Cardiac fibroblast (primary cell): Measurements from ENCODE around the genes C12orf56 and LLPH.

- RRBS: no CpG with 5 or more reads among the region's 6 CpGs
Observed at GRCh38 chr12:64181250-64182364, 40.5 kb downstream of the KICS2 start.

DNA sequence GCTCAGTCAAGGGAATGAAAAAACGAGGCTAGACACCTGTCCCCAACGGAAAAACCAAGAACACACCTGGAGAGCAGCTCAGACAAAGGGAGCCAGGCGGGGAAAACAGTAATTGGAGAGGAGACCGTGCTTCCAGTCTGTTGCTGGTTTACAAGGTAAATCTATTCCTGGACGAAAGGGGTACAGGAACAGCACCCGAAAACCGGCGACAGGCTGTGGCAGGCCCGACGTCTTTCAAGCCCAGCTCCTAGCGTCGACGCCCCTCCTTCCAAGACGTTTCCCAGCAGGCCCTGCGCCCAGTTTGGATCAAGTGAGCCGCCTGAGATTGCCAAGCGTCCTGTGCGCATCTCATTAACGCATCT is 1.5 kb downstream of the C12orf56 start:
- RRBS: no CpG with 5 or more reads among the region's 19 CpGs

GRCh38 chr12:64390209-64391203 is at the start of gene C12orf56:
Gene C12orf56 (minus strand): TSS chr12:64390758.
- RRBS: 3% methylated on average over 31 of the region's 78 CpGs

DNA sequence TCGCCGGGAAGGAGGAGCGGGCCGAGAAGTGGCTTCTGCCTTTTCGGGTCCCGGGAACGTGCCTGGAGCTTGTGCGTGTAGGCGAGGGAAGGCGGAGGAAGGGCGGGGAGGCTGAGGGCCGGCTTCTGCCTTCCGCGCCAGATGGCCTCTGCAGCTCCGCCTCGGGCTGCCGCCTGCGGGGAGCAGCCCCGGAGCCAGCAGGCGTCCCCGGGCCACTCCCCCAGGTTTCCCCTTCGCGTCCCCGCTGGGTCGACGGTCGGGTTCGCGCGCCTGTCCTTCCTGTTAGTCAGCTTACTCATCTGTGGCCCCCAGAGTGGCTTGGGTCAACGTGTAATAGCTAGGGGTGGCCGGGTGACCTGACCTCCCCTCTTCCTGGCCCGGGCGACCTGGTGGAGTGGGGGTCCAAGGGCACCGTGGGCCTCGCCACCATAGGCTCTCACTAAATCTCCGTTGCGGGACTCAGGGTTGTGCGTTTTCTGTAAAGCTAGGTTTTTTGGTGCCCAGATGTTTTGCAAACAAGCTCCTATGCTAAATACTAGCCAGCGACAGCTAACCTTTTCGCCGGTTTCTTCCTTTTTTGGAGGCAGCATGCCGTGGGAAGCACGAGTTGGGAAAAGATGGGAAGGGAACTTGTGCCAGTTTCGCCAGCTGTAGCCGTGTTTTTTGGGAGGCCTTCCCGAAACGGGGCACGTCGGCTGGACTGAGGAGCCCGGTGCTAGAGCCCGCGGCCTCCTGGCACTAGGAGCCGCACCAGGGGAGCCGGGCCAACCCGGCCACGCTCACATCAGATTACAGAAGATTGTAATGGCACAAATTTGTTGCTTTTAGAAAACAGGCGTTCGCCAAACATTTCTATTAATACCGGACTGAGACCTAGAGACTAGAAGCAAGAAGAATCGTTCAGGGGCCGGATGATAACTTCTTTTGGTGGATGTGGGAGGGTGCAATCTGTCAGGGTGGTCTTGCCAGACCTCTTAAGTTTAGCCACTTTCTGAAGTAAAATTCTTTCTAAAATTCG is 865 bp downstream of the RASSF3 start:
- RRBS: 2% methylated on average over 27 of the region's 63 CpGs

DNA sequence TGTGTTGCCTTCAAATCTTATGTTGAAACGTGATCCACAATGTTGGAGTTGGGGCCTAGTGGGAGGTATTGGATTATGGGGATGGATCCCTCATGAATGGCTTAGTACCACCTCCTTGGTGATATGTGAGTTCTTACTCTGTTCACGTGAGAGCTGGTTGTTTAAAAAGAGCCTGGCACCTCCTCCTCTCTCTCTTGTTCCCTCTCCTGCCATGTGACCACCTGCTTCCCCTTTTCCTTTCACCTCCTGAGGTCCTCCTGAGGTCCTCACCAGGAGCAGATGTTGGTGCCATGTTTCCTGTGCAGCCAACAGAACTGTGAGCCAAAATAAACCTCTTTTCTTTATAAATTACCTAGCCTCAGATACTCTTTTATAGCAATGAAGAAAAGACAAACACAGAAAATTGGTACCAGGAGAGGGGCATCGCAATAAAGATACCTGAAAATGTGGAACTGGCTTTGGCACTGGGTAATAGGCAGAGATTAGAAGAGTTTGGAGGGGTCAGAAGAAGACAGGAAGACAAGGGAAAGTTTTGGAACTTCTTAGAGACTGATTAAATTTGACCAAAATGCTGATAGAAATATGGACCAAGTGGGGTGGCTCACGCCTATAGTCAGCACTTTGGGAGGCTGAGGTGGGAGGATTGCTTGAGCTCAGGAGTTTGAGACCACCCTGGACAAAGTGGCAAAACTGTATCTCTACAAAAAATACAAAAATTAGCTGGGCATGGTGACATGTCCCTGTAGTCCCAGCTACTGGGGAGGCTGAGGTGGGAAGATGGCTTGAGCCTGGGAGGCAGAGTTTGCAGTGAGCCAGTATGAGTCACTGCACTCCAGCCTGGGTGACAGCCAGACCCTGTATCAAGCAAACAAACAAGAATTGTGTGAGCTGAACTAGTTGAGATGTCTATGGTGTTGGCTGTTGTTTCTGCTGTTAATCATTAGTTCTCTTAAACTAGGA is 23.3 kb downstream of the RASSF3 start:
- RRBS: no CpG with 5 or more reads among the region's 4 CpGs

GRCh38 chr12:64681552-64682224 is 71.4 kb downstream of the RASSF3 start:
- RRBS: no CpG with 5 or more reads among the region's 5 CpGs

- RRBS: no CpG with 5 or more reads among the region's 11 CpGs
Observed at GRCh38 chr12:64687967-64688881, 71.0 kb downstream of the GNS start.

- RRBS: no CpG with 5 or more reads among the region's 3 CpGs
Observed at GRCh38 chr12:65204633-65205393, 35.4 kb downstream of the LEMD3 start.

GRCh38 chr12:65728841-65729308 is 95.4 kb upstream of the HMGA2 start:
- RRBS: no CpG with 5 or more reads among the region's 29 CpGs

DNA sequence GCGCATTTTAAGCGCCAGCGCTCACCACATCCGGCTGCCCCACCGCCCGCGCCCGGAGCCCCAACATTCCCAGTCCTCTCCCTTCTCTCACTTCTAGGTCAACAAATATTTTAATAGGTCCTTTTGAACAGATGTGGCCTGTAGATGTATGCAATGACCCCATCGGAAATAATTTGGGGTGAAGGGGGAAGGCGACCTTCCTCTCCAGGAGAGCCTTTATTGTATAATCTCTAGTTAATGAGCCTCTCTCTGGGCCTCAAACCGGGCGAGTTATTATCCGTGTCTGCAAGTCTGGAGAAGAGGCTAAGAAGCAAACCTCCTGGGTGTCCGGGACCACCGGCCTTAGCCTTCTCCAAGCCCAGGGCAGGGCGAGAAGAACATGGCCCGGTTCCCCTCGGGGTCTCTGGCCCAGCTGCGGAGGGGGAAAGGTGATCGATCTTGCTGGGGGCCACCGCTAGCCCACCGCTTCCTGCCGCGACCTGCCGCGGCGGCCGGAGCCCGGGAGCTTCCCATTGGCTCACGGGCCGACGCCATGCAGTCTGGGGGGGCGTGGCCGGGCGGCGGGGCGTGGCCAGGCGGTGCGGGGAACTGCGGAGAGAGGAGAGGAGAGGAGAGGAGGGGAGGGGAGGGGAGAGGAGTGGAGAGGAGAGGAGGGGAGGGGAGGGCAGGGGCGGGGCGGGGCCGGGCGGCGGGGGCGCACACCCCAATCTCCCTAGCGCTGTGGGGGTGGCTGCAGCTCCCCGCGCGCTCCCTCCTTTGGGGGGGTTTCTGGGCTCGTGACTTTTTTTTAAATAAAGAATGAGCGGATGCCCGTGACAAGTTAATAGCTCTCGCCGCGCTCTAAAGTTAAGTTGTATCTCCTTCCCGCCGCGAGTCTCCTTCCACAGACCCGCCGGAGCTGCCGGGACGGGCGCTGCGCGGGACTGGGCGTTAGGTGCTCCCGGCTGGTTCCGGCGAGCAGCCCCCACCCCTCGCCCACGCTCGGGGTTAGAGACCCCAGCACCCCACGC is 83.0 kb upstream of the HMGA2 start:
- RRBS: 5% methylated on average over 24 of the region's 74 CpGs

- RRBS: 2% methylated on average over 13 of the region's 47 CpGs
Observed at GRCh38 chr12:66130448-66131359, at the start of gene LLPH. Gene LLPH (minus strand): TSS chr12:66130750.

DNA sequence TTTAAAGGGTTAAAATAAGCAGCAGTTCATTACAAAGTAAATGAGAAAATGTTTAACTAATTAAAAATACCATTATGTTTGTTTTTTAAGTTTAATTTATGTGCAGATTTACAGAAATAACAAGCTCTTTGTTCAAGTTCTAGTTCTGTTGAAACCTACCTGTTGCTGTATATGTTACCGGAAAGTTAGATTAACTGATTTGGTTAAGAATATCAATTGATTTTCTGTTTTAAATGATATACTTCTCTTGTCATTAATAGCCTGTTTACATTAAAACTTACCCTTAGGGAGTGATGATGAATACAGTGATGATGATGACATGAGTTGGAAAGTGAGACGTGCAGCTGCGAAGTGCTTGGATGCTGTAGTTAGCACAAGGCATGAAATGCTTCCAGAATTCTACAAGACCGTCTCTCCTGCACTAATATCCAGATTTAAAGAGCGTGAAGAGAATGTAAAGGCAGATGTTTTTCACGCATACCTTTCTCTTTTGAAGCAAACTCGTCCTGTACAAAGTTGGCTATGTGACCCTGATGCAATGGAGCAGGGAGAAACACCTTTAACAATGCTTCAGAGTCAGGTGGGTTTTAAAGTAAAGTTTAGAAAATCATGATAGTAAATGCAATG is 33.0 kb downstream of the CAND1 start:
- RRBS: no CpG with 5 or more reads among the region's 7 CpGs

GRCh38 chr12:67354476-67354779 is 85.3 kb downstream of the CAND1 start:
- RRBS: no CpG with 5 or more reads among the region's 5 CpGs

DNA sequence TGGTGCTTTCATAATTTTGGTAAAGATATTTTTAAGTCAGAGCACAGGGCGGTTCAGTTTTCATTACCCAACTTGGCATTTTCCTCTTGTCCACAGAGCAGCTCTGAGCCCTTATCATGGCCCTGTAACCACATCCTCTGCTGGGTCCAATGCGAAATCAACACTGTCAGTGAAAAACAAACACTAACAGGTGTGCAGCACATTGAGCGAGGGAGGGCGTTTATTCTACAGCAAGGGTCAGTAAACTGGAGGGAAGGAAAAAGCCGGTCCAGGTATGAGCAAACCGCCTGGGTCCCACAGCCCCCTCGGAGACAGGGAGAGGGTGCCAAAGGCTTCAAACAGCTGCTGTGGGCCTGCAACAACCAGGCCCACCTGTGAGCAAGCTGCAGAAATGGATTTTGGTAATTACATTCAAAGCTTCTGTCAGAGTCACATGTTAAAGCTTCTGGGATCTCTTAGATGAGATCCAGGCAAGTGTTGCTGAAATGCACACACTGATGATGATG is 132.8 kb upstream of the DYRK2 start:
- RRBS: no CpG with 5 or more reads among the region's 7 CpGs

DNA sequence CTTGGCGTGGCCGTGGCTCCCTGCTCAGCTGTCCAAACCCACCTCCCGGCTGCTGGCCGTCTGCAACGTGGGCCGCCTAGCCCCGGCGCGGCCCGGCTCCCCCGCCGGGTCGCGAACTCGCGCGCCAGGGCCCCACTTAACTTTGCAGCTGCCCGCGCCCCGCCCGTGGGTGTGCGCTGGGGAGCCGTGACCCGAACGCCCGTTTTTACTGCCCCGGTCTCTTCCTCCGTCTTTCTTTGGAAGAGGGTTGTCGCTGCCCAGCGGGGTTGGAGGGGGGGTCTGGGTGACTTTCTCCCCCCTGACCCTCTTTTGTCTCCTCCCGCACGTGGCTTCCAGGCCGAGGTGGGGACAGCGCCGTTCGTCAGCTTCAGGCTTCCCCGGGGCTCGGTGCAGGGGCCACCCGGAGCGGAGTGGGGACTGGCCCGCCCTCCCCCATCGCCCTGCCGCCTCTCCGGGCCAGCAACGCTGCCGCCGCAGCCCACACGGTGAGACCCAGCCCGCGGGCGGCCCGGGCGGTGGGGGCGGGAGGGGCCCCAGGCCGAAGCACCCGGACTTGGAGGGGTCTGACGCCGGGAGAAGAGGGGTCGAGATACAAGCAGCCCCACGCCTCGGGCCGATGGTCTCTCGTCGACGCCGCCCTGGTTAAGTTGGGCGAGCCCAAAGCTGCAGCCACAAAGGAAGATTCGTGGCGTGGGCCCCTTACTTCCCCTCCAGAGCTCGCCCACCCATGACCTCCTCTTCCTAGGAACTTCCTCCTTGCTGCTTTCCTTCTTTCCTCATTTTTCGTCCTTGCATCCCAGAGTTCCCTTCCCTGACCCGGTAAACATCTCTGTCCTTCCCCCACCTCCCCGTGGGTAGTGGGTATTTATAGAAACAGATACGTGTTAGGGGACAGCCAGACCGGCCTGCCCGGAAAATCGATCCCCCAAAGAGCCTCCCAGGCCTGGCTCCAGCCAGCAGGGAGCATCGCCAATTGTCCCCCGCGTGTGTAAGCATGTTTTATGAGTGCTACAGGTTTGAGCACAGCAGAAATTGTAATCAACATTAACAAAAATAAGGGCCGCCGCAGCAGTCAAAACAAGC is 1.3 kb downstream of the DYRK2 start:
- RRBS: 1% methylated on average over 29 of the region's 82 CpGs

- RRBS: no CpG with 5 or more reads among the region's 1 CpG
Observed at GRCh38 chr12:67748456-67749050, 100.0 kb downstream of the DYRK2 start.

DNA sequence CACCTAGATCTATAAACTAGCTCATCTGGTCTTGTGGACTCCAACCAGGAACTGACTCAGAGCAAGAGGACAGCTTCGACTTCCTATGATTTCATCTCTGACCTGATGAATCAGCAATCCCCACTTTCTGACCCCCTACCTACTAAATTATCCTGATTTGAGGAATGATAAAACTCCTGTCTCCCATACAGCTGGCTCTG is 117.8 kb downstream of the DYRK2 start:
- RRBS: no CpG with 5 or more reads among the region's 1 CpG

DNA sequence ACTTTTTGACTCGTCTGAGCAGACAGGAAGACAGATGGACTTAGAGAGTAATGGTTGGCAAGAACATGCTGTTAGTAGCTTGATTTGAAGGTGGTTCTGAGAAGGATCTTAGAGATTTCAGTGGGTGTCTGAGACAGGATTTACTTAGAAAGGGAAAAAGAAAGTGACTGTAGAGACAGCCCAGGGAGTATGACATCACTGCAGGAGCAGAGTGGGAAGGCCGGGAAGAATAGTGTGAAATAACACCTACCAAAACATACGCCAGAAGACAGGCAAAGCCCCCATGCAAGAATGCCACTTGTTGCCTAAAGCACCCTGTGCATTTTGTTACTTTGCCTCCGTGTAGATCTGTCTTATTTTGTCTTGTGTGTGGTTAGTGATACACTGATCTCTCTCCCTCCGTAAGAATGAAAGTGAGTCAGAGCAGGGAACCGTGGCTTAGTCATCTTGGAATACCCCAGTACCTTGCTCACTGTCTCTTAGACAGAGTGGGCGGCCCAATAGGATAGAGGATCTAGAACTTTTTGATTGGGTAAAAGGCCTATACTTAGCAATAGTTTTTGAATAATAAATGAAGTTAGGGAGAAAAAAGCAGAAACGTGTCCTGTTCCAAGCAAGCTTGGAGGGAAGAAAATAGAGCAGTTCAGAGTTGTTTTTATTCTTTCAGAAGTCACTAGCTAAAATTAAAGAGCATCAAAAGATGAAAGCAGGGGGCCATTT is 179.4 kb downstream of the DYRK2 start:
- RRBS: no CpG with 5 or more reads among the region's 8 CpGs

DNA sequence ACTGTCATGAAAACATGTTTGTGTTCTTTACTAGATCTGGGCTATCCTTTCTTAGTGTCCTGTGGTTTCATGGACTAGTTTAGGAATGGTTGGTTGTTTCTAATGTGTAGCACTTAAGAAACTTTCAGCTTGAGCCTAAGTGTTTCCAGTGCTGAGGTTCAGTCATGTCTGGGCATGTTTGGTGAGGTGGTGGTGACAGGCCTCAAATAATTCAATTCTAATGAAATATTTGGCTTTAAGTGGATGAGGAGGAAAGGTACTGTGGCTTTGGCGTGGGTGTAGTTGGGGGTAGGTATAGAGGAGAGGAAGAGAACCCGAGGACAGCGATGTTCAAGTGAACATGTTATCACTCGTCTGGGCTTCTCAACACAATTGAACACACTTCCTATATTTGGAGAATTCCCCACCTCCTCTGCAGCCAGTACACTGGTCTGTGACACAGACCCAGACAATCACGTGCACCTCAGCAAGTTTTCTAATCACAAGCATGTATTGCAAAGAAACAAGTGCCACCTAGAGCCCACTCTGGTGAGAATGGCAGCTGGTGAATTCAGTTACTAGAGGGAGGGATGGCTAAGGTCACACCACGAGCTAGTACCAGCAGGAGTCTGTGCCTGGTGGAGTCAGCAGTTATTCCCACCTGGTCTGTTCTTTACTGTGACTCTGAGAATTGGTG is 117.3 kb downstream of the IFNG start:
- RRBS: no CpG with 5 or more reads among the region's 6 CpGs

DNA sequence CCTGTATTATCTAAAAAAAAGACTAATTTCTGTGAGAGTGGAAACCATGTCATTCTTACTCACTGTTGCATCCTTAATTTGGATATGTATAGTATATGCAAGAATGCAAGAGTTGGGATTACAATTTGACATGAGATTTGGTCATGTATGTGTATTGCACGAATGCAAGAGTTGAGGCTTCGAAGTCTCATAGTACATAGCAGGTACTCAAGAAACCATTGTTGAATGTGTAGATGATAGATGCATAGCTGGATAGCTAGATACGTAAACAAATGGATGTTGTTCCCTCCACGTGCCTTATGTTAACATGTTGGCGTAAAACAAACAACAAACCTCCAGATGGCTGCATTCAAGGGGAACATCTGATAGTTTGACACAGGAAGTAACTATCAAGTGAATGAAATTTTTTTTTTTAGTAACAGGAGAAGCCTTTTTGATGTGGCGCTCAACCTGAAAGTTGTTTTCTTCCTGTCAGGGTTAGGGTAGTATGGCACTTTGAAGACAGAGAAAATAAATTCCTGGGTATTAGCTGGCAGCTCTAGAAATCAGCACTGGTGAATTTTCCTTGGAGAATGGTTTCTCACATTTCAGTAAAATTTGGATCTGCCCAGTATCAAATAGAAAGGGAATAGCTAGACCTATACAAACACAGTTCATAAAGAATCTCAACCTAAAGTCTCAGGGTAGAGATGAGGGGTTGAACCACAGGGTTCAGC is 19.0 kb upstream of the RAP1B start:
- RRBS: no CpG with 5 or more reads among the region's 6 CpGs